A673 (cell line): ENCODE measurements around the gene ABHD16B.

GRCh38 chr20:63834670-63835630 lies 3.9 kb upstream of the ZBTB46 start:
- PRO-cap = no peak

DNA sequence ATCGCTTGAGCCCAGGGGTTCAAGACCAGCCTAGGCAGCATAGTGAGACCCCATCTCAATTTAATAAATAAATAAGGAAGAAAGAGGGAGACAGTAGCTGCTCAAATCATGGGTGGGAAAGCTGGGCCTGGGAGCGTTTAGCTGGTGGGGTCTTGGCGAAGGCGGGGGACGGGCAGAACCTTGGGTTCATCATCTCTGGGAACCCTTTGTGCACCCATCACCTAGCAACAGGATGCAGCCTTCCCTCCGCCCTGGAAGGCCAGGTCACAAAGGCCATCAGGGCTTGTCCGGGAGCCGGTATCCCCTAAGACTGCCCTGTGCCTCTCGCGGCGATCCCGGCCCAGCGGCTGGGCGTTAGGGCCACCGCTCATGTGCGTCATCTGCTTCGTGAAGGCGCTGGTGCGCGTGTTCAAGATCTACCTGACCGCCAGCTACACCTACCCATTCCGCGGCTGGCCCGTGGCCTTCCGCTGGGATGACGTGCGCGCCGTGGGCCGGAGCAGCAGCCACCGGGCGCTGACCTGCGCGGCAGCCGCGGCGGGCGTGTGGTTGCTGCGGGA lies at the start of gene ABHD16B:
Gene ABHD16B, plus strand, starts transcription at position 327 of the 560 bp plus-strand sequence.
- PRO-cap = no peak

- PRO-cap = no peak
Observed at GRCh38 chr20:63893493-63894102, 1.3 kb upstream of the DNAJC5 start.

- PRO-cap = no peak
Observed at GRCh38 chr20:63909697-63910262, 14.9 kb downstream of the DNAJC5 start.

- PRO-cap = no peak
Observed at GRCh38 chr20:63940129-63940913, 15.9 kb downstream of the UCKL1 start.

- PRO-cap = no peak
Observed at GRCh38 chr20:63940914-63941619, 15.1 kb downstream of the UCKL1 start.

GRCh38 chr20:64025069-64025460 lies 10.9 kb upstream of the C20orf204 start:
- PRO-cap = no peak

DNA sequence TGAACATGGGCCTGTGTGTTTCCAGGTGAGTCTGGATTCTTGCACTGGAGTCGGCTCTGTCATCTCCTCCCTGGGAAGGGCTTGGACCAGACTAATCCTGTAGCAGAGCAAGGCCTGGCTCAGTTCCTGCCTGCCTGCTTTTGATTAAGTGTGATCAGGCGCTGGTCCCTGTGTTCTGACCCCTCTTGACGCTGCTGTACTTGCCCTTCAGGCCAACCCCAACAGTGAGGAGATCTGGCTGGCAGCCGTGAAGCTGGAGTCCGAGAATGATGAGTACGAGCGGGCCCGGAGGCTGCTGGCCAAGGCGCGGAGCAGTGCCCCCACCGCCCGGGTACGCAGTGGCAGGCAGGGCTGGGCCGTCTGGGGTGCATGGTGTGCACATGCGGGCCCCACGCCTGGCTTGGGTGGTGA lies 10.2 kb upstream of the C20orf204 start:
- PRO-cap = no peak

- PRO-cap = no peak
Observed at GRCh38 chr20:64038437-64039707, 2.9 kb downstream of the C20orf204 start.

- PRO-cap = no peak
Observed at GRCh38 chr20:64047259-64048442, 1.8 kb downstream of the SOX18 start.

- PRO-cap = no peak
Observed at GRCh38 chr20:64052256-64052613, 2.8 kb upstream of the SOX18 start.

GRCh38 chr20:64091639-64092471 lies 7.7 kb upstream of the LKAAEAR1 start:
- PRO-cap = no peak

DNA sequence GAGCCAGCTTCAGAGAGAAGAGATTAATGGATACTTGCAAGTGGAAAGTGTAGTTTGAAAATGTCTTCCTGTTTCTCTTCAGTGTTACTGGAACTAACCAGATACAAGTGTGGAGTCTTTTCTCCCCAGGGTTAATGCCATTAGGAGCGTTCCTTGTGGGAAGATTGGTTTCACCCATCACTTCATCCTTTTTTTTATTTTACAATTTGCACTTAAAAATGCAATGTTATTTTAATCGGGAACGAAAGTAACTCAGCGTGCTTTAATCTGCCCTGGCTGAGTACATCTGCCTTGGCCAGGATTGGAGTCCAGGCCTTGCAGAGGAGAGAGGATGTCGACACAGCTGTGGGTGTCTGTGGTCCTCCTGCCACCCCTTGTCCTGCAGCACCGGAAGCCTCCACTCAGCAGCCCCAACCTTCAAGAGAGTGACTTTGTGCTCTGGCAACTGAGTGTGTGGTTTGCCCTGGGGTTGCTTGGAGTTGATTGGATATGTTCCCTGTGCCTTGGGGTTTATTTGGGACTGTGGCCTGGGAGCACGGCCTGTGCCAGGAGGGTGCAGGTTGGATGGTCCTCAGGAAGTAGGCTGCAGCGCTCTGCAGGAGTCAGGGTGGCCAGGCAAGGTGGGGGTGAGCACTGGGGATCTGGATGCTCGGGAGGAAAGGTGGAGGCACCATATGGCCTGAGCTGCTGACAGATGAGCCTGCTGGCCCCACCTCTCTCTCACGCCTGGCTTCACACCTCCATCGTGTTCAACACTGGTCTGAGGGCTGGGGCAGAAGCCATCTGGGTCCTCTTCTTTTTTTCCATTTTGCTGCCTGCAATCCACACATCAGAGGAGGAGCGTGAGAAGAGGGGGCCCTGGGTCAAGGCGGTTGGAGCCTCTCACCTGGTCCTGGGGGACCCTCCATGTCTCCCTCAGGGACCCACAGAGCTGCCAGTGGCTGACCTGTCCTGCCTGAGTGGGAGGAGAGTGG lies 4.3 kb downstream of the MYT1 start:
- PRO-cap = no peak

- PRO-cap = no peak
Observed at GRCh38 chr20:64189624-64190378, 25.5 kb downstream of the MYT1 start.

- PRO-cap = bidirectional peak, plus-strand start at chr20:64256053, minus-strand start at chr20:64255955; bidirectional peak, plus-strand start at chr20:64256123, minus-strand start at chr20:64256120
Observed at GRCh38 chr20:64255899-64256281, 342 bp downstream of the PCMTD2 start.